Ovary (tissue), 7 donors: ENCODE measurements around a stretch of chr6.

DNA sequence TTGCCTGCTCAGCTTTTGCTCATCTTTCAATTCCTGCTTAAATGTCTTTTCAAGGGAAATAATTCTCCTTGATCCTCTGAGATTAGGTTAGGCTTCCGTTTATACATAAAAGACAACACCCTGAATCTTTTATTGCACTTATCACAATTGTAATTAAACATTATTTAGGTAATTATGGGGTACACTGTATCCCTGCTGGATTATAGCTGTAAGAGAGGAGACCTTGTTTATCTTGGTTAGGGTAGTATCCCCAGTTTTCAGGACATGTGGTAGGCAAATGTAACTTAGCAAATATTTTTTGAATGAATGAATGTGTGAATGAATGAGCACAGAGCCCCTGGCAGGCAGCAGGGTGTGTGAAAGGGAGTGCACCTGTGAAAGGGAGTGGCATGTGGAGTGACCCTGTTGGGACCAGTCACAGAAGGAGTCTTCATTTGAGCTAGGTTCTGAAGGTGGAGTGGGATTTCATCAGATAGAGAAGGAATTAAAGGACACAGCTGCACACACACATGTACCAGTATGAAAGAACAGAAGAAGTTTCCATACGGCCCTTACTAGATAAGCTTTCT lies 4.8 kb downstream of the SMAP1 start:
- PRO-cap, 7 experiments = no peak in any of the 7 experiments
- RAMPAGE, long total RNA, 2 experiments = no peak in any of the 2 experiments

- PRO-cap, 7 experiments = no peak in any of the 7 experiments
- RAMPAGE, long total RNA, 2 experiments = no peak in any of the 2 experiments
These were observed 326 bp downstream of the B3GAT2 start for GRCh38 chr6:70956516-70956951.

DNA sequence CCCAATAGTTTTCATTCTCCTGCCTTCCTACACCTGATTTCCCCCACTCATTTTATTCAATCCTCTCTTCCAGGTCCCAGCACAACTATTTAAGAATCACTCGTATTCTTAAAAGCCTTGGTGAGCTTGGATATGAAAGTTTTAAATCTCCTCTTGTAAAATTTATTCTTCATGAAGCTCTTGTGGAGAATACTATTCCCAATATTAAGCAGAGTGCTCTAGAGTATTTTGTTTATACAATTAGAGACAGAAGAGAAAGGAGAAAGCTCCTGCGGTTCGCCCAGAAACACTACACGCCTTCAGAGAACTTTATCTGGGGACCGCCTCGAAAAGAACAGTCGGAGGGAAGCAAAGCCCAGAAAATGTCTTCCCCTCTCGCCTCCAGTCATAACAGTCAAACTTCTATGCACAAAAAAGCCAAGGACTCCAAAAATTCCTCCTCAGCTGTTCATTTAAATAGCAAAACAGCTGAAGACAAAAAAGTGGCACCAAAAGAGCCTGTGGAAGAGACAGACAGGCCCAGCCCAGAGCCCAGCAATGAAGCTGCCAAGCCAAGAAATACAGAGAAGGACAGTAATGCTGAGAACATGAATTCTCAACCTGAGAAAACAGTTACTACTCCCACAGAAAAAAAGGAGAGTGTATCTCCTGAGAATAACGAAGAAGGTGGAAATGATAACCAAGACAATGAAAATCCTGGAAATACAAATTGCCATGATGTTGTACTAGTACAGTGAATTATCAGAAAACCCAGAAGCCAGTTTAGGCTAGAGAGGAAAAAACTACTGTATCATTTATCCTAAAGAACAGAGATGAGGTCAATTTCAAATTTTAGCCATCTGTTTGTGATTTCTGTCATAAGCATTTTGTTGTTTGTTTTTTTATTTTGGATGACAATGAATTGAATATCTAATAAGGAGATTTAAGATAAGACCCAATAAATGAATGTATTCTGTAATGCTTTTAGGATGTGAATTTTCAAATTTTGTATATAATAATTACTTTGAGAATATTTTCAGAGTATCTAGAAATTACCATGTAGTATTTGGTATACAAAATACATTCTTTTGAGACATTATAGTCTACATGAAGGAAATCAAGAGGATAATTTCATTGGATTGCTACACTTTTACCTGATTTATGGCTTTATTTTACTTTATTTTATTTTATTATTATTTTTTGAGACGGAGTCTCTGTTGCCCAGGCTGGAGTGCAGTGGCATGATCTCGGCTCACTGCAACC lies 13.1 kb downstream of the OGFRL1 start:
- PRO-cap, 7 experiments = no peak in any of the 7 experiments
- RAMPAGE, long total RNA, 2 experiments = no peak in any of the 2 experiments

- PRO-cap, 7 experiments = no peak in any of the 7 experiments
- RAMPAGE, long total RNA, 2 experiments = no peak in any of the 2 experiments
These were observed 57.7 kb downstream of the OGFRL1 start for GRCh38 chr6:71345954-71346975.

GRCh38 chr6:71406063-71407363 lies 117.9 kb downstream of the OGFRL1 start:
- PRO-cap, 7 experiments = no peak in any of the 7 experiments
- RAMPAGE, long total RNA, 2 experiments = no peak in any of the 2 experiments

DNA sequence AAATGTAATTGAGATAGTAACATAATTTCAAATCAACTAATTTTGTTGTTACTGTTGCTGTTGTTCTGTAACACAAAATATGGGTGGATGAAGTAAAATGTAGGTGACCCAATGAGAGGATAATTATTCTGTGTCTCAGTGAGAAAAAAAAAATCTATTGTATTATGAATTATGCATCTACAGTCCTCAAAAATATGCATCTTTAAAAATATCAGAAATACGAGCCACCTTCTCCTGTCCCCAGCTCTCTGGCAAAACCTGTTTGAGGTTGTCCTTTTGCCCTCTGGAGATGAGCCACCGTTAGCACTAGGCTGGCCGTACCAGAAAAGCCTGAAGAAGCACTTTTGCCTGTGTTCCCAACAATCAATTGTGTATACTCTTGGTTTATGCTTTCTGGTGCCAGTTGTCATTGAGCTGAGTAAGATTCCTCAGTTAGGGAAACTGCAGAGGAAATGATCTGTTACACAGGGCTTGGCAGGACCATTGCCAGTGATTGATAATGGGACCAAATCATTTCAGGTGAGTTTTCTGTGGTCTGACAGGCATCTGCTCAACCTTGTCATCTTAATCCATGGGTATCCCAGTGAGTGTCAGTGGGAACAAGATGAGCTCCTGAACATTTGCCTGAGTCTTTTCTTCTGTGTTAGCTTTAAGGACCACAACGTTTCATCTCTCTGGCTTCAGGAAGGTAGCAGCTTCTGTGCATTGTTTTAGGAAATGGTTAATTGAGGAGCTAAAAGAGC lies 329.9 kb downstream of the RIMS1 start:
- PRO-cap, 7 experiments = no peak in any of the 7 experiments
- RAMPAGE, long total RNA, 2 experiments = no peak in any of the 2 experiments

DNA sequence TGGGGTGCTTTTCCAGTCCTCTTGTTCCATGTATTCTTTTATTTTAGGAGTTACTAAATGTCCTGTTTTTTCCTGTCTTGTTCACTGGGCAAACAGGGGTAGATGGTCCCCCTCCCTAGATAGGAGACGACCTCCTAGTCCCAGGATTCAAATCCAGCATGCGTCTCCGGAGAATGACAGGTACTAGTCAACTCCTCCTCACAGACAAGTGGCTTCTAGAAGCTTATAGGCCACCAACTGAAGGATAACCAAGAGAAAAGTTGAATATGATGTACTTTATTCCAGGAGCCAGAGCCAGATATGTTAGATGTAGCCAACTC lies 347.7 kb upstream of the KCNQ5 start:
- PRO-cap, 7 experiments = no peak in any of the 7 experiments
- RAMPAGE, long total RNA, 2 experiments = no peak in any of the 2 experiments

DNA sequence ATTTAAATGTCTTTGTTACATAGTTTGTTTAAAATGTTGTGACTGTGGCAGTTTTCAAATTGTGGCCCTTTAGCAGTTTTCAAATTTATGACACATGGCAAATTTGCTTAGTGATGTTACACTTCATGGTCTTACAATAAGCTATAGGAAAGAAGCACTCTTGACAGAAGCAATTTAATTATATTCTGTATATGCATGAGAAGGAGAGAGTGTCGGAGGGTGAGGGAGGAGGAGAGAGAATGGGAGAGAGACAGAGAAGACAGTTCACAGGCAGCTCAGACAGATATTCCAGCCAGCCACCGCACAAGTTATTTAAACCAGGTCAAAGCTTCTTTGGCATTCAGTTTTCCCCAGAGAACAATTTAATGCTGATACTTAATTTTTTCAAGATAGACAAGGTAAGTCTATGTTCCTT lies 255.4 kb upstream of the KCNQ5 start:
- PRO-cap, 7 experiments = no peak in any of the 7 experiments
- RAMPAGE, long total RNA, 2 experiments = no peak in any of the 2 experiments

DNA sequence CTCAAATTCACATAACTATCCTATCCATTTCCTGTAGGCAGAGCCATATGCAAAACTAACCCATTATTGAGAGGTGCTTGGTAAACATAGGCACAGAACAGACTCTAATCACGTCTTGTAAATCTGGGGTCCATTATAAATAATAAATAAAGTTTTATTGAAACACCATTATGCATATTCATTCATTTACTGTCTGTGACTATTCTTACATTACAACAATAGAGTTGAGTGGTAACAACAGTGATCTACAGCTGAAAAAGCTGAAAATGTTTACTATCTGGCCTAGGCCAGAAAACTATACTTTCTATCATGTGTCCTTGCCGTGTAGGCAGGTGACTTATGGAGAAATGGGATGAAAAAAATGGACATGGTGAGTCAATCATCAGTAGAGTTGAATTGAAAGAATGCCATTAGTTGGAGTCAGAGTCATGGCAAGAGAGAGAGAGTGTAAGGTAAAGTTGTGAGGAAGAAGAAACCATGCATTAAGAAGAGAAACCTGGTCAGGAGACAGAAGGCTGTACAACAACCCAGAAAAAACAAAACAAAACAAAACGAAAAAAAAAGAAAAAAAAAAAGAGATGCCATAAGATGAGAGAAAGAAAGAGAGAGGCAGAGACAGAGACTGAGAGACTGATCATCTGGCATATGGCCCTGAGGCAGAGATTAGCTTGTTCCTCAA lies 25.2 kb downstream of the KCNQ5 start:
- PRO-cap, 7 experiments = no peak in any of the 7 experiments
- RAMPAGE, long total RNA, 2 experiments = no peak in any of the 2 experiments

DNA sequence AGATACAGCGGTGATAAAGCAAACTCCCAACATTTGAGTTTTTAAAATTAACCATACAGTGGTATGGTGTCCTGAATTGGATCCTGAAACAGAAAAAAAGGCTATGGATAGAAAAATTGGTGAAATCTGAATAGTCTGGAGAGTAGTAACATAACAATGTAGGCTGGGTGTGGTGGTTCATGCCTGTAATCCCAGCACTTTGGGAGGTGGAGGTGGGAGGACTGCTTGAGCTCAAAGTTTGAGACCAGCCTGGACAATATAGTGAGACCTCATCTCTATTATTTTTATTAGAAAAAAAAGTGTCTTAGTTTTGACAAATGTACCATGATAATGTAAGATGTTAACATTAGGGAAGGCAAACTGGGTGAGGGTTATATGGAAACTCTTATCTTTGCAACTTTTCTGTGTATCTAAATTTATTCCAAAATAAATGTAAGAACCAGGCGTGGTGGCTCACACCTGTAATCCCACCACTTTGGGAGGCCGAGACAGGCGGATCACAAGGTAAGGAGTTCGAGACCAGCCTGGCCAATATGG lies 10.9 kb downstream of the EEF1A1 start:
- PRO-cap, 7 experiments = no peak in any of the 7 experiments
- RAMPAGE, long total RNA, 2 experiments = no peak in any of the 2 experiments

- PRO-cap, 7 experiments = no peak in any of the 7 experiments
- RAMPAGE, long total RNA, 2 experiments = no peak in any of the 2 experiments
These were observed 6.9 kb downstream of the EEF1A1 start for GRCh38 chr6:73513943-73514222.

- PRO-cap, 7 experiments = peak in 7 of 7 experiments; most common plus-strand start chr6:73521646 (in 4); most common minus-strand start chr6:73521557 (in 4)
- RAMPAGE, long total RNA, 2 experiments = start-site peak on the minus strand in 1 of 2 experiments, at chr6:73521557-73521851 at its widest, 7 to 63 reads per replicate
These were observed 730 bp upstream of the EEF1A1 start for GRCh38 chr6:73521444-73522080.

- PRO-cap, 7 experiments = no peak in any of the 7 experiments
- RAMPAGE, long total RNA, 2 experiments = no peak in any of the 2 experiments
These were observed 17.8 kb downstream of the CD109 start for GRCh38 chr6:73713478-73714470.

- PRO-cap, 7 experiments = no peak in any of the 7 experiments
- RAMPAGE, long total RNA, 2 experiments = no peak in any of the 2 experiments
These were observed 51.1 kb downstream of the CD109 start for GRCh38 chr6:73747202-73747504.

GRCh38 chr6:74137897-74138621 lies 442.1 kb downstream of the CD109 start:
- PRO-cap, 7 experiments = no peak in any of the 7 experiments
- RAMPAGE, long total RNA, 2 experiments = no peak in any of the 2 experiments

DNA sequence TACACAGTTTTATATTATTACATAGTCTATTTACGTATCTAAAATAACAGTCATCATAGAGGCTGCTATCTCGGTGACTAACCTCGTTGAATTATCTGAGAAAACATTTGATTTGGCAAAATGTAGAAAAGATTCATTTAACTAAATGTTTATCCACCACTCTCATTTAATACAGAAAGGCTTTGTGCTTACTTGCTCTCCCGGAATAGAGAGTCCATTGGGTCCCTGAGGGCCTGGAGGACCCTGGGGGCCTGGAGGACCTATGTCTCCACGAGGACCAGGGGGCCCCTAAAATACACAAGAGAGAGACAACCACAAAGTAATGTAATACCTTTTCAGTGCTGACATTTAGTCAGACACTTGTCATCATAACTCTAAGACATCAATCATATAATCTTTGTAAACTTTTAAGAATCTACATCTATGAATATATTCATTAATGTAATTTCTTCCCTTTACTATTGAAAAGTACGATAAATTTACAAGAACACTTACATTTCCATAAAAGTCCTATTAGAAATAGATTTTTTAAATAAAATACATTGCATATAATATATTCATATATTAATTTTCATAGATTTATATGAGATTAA lies 103.4 kb downstream of the COL12A1 start:
- PRO-cap, 7 experiments = no peak in any of the 7 experiments
- RAMPAGE, long total RNA, 2 experiments = no peak in any of the 2 experiments

- PRO-cap, 7 experiments = no peak in any of the 7 experiments
- RAMPAGE, long total RNA, 2 experiments = no peak in any of the 2 experiments
These were observed 11.9 kb downstream of the FILIP1 start for GRCh38 chr6:75481429-75482353.

- PRO-cap, 7 experiments = no peak in any of the 7 experiments
- RAMPAGE, long total RNA, 2 experiments = no peak in any of the 2 experiments
These were observed 19.7 kb downstream of the SENP6 start for GRCh38 chr6:75621324-75621877.

DNA sequence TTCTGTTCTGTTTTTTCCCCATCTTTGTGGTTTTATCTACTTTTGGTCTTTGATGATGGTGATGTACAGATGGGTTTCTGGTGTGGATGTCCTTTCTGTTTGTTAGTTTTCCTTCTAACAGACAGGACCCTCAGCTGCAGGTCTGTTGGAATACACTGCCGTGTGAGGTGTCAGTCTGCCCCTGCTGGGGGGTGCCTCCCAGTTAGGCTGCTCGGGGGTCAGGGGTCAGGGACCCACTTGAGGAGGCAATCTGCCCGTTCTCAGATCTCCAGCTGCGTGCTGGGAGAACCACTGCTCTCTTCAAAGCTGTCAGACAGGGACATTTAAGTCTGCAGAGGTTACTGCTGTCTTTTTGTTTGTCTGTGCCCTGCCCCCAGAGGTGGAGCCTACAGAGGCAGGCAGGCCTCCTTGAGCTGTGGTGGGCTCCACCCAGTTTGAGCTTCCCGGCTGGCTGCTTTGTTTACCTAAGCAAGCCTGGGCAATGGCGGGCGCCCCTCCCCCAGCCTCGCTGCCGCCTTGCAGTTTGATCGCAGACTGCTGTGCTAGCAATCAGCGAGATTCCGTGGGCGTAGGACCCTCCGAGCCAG lies 587.1 kb downstream of the HTR1B start:
- PRO-cap, 7 experiments = no peak in any of the 7 experiments
- RAMPAGE, long total RNA, 2 experiments = no peak in any of the 2 experiments

DNA sequence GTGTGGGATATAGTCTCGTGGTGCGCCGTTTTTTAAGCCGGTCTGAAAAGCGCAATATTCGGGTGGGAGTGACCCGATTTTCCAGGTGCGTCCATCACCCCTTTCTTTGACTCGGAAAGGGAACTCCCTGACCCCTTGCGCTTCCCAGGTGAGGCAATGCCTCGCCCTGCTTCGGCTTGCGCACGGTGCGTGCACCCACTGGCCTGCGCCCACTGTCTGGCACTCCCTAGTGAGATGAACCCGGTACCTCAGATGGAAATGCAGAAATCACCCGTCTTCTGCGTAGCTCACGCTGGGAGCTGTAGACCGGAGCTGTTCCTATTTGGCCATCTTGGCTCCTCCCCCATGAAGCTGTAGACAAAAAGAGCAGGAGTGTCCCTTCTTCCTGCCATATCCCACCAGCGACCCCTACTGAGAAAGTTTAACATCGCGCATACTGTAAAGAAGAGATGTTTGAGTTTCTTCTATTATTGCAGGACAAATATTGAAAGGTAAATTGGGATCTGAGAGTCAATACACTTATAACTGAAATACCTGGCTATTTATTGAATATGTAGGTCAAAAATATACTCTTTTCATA lies 586.5 kb downstream of the HTR1B start:
- PRO-cap, 7 experiments = no peak in any of the 7 experiments
- RAMPAGE, long total RNA, 2 experiments = no peak in any of the 2 experiments